Melanocyte of skin (primary cell): ENCODE measurements around a stretch of chr21.

GRCh38 chr21:38817744-38818846, 12.4 kb downstream of the ETS2 start:
- CAGE, long polyA plus RNA, 2 experiments, result no peak in any of the 2 experiments

GRCh38 chr21:38830526-38831147, 24.9 kb downstream of the ETS2 start:
- CAGE, long polyA plus RNA, 2 experiments, result no peak in any of the 2 experiments

DNA sequence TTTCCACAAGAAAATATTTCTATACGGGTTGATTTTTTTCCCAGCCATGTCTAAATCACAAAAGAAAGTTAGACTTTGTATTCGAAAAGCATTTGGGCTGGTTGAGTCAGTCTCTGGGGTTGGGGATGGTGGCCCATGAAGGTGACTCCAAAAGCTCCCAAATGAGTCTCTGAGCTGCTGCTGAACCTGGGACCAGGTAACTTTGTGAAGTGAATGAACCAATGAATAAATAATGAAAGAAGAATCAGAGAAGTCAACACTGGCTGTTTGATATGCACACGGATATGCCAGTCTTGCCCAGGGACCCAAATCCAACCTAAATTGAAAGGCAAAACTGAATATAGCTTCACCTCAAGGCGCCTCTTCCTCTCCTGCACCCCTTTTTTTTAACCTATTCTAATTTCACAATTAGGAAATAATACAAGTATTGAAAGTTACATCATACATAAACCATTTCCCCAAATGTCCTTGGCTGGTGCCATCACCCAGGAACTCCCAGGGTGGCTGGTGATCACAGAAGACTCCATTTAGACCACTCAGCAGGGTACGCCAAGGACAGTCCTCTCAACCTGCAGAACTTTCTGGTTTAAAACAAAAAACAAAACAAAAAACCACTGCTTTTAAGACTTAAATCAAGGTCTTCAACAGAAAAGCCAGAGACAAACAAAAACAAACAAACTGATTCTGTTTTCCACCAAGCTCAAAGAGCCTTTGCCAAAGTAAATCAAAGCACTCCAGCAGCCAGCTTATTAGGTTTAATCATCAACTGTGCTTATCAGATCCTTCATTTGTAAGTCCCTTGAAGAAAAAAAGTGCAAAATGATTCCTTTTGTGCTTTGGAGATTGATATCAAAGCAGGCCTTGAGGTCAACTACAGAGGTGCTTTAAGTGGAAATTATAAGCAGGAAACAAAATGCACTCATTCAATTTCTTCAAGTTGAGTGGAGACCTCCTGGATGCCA, 112.9 kb downstream of the ETS2 start:
- CAGE, long polyA plus RNA, 2 experiments, result no peak in any of the 2 experiments

DNA sequence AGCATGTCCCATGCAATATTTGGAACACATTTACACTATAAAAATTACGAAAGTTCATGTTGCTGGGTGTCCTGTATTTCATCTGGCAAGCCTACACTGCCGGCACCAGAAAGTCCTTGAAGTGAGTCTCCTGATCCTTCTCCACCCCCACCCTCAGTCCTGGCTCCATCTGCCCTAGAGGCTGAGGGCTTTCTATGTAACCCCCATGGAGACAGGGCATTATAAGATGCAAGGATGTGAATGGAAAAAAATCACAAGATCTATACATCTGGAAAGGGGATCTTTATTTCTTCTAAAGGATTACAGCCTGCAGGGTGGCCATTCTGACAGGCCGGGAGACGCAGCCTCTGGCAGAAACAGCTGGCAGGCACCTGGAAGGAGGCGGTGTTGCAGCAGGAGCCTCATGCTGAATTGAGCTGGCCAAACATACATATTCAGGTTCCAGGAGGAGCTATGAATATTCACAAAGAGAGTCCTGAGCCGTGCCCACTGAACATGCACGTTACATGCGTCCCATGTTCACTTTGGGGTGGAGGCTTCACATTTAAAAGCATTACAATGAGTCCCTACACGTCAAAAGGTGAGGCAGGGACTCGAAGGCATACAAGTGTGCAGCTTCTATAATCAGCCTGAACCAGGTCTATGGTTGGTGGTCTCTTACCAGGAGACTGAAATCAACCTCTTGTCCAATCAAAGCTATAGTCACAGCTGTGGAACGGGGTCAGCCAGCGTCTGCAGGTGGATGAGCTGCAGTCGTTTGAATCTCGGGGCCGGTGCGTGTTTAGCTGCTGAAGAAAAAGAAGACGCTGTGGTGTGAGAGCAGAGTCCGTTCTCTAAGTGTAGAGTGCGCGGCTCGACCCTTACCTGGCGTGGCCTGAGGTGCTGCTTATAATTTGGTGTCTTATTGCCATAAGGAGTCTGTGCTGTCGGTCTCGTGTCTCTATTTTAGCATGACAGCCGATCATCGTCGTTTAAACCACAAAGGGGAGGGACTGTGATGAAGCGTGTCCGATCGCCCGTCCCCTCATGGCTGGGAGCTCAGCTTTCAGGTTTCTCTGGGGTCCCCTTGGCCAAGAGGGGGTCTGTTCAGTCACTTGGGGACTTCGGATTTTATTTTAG, 182.9 kb downstream of the ETS2 start:
- CAGE, long polyA plus RNA, 2 experiments, result no peak in any of the 2 experiments

DNA sequence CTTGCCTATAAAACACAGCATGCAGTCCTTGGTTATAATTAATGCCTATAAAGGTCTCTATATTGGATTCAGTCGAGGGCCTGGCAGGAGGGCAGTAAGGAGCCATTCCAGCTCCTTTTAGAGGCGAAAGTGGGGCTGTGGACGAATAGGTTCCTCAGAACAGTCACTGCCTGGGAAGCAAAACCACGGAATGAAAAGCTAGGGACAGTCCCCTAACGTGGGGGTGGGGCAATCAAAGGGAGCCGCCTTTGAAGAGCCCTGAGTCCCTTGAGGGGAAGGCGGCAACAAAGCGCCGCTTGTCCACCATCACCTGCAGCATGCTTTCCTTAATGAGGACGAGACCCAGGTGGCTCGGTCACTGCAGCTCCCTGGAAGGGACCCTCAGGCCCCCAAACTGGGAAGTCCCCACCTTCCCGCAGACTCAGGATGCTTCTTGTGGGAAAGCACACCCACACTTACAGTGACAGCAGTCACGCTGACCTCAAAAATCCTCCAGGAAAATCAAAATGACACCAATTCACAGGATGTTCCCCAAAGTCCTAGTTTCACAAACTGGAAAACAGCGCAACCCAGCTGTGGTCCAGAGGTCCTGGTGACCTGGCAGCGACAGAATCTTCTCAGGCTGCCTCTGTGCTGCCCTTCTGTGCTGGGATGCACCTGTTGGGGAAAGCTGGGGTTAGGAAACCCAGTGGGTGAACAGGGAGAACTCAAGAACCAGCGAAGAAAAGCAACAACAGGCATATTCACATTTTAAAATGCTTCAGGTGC, 184.8 kb downstream of the ETS2 start:
- CAGE, long polyA plus RNA, 2 experiments, result no peak in any of the 2 experiments

- CAGE, long polyA plus RNA, 2 experiments, result no peak in any of the 2 experiments
Observed at GRCh38 chr21:38992338-38993348, 186.9 kb downstream of the ETS2 start.

DNA sequence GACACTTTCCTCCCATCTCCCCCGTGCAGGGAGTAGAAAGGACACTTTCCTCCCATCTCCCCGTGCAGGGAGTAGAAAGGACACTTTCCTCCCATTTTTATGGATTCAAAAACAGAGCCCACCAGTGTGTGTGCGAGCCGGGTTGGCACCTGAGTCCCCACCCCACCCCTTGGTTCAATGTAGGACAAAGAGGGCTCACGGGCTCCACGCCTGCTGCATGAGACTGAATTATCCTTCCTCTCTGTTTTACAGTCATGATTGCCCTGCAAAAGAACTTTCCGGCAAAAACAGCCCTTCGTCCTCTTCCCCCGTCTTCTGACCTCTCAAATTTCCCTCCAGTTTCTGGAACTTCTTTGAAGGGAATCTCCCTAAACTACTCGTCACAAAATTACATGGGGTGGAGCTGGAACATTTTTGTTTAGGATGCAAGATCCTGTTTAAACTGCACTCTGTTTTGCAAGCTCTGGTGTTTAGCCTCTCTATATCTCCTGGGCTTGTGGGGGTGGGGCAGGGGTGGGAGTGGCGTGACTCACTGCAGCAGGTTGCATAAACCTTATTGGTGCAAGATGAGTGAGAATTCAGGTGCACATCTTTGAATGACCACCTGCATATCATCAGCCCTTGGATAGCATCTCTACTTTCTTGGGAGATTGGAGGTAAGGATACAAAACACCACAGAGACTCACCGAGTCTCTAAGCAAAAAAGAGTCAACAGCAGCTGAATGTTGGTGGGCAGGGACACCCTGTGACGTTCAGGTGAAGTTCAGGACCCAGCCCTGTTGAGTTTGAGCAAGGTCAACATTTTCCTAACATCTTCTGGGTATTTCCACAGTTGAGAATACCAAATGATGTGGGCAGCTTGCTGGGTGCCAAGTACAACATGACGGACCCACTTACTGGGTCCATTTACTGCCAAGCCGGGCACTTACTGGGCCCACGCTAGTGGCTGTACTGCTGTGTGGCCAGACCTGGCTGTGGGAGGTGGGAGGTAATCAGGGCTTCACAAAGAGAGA, 99.6 kb downstream of the PSMG1 start:
- CAGE, long polyA plus RNA, 2 experiments, result no peak in any of the 2 experiments

GRCh38 chr21:39186253-39186994, 3.2 kb upstream of the PSMG1 start:
- CAGE, long polyA plus RNA, 2 experiments, result no peak in any of the 2 experiments

DNA sequence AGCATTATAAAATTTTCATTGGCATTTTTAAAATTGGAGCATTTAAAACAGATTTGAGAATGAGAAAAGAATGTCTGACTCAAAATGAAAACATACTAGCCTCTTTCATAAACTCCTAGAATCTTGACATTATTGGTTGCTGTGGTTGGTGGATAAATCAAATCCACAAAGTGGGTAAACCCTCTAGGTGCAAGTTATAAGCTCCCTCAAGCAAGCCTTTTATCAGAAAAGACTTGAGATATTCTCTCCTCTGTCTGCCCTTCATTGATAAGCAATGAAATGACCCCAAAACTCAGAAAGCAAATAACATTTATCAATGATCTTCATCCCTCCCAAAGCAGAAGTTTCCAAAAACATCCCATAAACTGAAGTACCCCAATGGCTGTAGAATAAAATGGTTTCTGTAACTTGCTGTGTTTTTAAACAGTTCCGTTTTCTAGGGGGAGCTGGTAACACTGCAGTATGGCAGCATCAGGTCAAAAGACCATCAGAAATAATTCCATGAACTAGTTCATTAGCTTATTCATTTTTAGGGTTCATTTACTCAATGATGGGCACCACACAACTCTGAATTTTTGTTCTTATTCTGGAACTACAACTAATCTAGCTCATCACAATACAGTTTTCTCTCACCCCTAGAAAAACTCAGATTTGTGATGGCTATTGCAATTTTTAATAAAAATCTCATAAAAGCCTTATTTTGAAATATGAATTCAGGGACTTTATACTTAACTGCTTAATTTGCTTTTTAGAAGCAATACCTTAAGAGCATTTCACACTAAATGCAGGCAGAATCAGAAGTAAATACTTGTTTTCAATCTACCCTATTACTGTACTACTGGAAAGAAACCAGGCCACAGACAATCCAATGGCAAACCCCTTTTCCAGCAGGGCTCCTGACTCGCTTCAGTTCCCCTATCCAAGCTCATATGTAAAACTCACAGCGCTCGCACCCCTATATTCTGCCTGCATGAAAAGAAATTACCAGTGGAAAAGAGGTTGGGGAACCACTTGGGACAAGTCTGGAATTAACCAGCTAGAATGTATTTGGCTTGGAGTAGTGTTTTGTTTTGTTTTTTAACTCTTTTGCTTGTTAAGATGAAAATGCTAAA, 7.4 kb upstream of the PSMG1 start:
- CAGE, long polyA plus RNA, 2 experiments, result no peak in any of the 2 experiments

DNA sequence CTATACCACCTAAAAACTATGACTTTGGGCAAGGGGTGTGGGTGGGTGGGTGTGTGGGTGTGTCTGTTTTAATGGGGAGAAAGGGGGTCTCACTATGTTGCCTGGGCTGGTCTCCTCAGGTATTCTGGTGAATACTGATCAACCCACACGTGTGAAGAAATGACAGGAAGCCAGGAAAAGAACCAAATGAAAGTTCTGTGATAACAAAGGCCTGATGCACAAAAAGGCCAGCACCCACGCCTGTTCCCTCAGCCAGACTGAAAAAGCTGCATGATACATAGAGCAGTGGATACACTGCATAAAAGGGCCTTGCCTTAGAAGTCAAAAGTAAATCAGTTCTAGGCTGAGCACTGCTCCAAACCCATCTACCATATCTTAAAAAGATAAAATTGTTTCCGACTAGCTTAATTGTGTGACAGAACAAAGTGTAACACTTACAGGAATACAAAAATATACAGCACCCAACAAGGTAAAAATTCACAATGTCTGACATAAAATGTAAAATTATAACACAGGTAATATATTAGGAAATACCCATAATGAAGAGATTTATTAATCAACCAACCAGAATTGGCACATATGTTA, 36.9 kb upstream of the PSMG1 start:
- CAGE, long polyA plus RNA, 2 experiments, result no peak in any of the 2 experiments

DNA sequence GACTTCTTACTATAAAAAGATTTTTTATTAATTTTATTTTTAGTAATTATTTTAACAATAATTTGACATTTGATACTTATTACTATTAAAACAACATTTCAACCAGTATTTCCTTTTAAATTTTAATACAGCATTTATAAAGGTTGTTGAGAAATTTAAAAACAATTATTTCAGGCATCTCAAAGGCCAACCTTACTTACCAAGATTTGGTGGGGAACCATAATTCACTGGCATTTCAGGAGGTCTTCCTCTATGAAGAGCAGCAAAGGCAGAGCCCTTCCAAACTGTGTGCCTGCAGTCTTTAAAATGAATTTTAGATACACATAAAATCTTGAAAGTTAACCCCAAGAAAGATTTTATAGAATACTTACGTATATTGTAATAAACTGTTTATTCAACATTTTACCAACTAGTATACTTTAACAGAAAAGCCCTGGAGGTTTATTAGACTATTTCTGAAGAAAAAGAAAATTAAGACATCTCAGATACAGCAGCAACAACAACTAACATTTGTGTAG, 17.3 kb downstream of the BRWD1 start:
- CAGE, long polyA plus RNA, 2 experiments, result no peak in any of the 2 experiments

GRCh38 chr21:39345400-39346351, 3.2 kb downstream of the HMGN1 start:
- CAGE, long polyA plus RNA, 2 experiments, result no peak in any of the 2 experiments

DNA sequence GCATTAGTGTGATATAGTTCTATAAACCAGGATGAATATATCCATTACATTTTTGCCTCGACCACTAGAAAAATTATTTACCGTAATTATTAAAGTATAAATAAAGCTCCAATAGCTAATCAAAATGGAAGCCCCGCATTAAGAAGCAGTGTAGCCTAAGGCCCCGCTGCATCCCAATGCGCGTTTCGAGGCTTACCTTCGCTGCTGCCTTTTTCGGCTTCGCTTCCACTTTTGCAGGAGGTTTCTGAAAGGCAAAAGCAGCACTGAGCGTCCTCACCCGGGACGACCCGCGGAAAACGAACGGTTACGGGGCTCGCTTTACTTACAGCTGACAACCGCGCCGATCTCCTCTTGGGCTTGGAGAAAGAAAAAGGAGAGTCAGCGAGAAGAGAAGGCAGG, 793 bp downstream of the HMGN1 start:
- CAGE, long polyA plus RNA, 2 experiments, result no peak in any of the 2 experiments

DNA sequence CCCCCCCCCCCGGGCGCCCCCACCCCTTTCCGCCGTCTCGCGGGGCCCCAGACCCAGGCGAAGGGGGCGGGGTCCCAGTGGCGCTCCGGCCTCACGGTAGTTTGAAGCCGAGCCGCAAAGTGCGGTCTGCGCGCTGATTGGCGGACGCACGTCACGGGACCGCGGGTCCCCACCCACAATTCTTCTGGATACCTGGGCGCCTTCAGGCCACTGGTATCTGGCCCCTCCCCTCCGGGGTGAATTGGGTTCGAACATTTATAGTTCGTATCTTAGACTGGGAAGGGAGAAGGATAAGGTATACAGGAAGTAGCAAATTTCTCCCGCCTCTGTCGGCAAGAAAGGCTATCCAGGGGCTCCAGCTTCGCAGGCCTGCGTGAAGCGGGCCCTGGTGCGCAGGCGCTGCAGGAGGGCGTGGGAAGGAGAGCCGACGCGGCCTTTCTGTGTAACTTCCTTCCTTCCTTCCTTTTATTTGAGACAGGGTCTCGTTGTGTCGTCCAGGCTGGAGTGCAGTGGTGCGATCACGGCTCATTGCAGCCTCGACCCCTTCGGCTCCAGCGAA, 459 bp upstream of the HMGN1 start:
- CAGE, long polyA plus RNA, 2 experiments, result no peak in any of the 2 experiments

DNA sequence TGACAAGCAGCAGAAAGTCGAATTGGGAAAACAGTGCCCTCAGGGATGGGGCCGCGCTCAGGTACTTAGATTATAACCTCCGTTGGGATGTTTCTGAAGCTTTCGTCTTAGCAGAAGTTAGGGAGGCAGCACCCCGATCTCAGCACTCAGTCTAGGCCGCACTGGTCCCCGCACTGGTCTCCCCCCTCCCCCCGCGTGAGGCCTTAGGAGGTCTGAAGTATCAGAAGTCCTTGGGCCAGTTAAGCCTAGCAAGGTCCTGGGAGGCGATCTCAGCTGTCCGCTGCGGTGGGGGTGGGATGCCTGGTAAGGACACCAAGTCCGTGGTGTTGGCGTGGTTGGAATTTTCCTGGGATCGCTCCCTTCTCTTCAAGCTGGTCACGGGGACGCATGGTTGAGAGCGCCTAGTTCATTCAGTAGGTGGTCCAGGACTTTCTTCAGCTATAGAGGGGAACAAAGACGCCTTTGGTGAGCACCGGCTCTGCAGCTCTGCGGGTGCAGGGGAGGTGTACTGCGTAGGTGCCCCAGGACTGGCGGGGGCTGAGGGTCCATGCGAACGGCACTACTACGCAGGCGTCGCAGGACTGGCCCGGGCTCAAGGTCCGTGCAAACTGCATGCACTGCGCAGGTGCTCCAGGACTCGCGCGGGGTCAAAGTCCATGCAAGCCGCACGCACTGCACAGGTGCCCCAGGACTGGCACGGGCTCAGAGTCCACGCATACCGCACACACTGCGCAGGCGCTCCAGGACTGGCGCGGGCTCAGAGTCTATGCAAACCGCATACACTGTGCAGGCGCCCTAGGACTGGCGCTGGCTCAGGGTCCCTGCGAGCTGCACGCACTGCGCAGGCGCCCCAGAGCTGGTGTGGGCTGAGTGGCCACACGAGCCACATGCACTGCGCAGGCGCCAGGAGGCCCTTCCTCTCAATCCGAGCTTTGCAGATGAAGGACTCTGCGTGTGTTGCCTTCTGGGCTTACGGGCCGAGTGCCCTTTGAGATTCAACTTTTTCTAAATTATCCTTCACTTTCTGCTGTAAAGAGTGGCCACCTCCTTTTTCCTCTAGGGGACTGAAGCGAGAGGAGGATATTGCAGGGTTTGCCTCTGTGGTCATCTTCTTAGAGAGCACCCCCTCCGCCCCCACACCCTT, 5.4 kb downstream of the GET1 start:
- CAGE, long polyA plus RNA, 2 experiments, result no peak in any of the 2 experiments

- CAGE, long polyA plus RNA, 2 experiments, result no peak in any of the 2 experiments
Observed at GRCh38 chr21:39452952-39453469, 1.2 kb downstream of the SH3BGR start.

DNA sequence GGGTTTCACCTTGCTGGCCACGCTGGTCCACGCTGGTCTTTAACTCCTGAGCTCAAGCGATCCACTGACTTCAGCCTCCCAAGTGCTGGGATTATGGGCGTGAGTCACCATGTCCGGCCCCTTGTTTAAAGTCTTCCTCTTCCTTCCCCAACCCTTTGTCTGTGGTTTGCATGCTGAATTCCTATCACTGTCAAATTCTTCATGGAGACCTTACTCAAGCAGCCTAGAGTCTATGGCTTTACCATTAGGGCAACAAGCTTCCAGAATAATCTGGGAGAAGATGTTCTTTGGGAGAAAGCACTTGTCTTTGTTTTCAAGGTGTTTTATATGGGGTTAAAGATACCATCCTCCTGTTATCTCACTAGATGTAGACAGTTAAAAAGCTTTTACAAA, 34.8 kb downstream of the B3GALT5 start:
- CAGE, long polyA plus RNA, 2 experiments, result no peak in any of the 2 experiments

DNA sequence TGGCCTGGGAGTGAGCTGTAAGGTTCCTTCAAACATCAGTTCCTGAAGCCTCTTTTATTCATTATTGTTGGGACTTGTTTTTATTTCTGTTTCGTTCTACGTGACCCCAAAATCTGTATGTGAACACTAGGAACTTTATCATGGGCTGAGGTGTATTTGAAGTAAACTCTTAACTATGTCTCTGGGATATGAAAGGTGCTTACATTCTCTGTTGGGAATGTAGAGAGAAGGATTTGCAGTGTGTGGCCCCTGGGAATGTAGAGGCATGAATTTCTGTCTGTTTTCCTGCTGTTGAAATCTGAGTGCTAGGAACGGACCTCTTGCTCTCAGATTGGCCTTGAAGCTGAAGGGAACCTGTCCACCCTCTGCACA, 58.8 kb downstream of the B3GALT5 start:
- CAGE, long polyA plus RNA, 2 experiments, result no peak in any of the 2 experiments

- CAGE, long polyA plus RNA, 2 experiments, result no peak in any of the 2 experiments
Observed at GRCh38 chr21:41141974-41142658, 25.8 kb upstream of the BACE2 start.

DNA sequence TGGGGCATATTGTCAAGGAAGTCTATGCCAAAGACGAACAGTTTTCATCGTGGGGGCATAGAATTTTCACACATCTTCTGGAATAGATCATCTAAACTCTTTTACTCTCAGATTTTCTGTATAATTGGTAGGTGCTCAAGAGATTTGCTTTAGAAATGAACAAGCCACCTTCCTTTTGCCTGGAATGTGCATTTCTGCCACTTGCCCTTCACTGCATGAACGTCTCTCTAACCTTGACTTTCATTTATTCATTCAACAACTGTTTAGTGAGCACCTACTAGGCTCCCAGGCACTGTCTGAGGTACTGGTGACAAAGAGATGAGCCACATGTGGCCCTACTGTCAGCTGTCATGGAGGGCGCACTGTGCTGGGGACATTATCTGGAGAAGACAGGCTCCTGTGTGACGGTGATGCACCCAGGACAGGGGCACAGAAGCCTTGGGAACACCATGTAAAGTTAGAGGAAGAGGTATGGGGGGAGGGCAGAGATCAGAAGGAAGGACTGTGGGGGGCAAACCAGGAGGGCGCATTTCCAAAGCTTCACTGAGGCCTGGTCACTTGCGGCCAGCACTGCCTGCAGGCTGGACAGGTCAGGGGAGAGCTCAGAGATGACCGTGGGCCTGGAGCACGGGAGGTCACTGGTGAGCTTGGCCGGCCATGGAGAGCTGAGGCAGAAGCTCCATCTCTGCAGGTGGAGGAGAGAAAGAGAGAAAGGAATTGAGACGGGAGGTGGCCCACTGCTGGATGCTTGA, 46.7 kb downstream of the BACE2 start:
- CAGE, long polyA plus RNA, 2 experiments, result no peak in any of the 2 experiments